ENCODE measurements around a stretch of chr3.

DNA sequence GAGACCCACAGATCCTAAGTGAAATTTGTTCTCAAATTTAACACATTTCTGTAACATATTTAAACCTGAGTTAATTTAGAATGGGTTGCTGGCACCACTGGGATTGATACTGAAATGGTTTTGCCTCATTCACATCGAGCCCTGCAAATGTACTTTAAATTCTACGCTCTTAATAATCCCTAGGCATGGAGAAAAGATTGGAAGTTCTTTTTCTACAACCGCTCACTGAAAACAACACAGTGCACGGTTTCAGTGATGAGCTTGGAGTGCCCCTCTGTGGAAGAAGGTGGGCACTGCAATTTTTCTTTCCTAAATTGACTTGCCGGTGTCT, 109.9 kb upstream of the ATP11B start:
- PRO-cap: no peak

GRCh38 chr3:182717122-182717680, 76.1 kb upstream of the ATP11B start:
- PRO-cap: no peak

DNA sequence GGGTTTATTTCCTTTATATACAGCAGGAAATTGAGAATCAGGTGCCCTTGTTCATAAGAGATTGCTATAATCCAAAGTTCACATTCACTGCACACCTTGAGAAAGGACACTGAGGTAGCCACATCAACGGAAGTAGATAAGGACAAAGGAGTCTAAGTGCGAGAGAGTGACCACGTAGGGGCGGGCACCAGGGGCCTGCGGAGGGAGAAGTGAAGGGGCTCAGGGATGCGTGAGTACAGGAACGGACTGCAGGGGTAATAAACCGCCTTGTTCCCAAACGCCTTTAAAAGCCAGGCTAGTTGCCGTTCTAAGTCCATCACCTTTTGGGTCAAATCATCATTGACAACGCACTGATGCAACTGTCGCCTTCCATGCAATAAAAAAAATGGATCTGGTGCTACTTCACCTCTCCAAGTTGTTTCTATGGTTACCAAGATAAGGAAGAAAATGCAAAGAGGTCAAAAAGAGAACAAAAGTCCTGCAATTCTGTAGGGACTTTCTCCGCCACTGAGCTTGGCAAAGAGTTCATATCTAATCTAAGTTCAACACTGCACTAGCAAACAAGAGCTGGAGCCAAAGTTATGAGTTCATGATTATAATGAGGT, 32.7 kb upstream of the ATP11B start:
- PRO-cap: no peak

- PRO-cap: no peak
These were observed 21.1 kb downstream of the ATP11B start for GRCh38 chr3:182814277-182814897.

DNA sequence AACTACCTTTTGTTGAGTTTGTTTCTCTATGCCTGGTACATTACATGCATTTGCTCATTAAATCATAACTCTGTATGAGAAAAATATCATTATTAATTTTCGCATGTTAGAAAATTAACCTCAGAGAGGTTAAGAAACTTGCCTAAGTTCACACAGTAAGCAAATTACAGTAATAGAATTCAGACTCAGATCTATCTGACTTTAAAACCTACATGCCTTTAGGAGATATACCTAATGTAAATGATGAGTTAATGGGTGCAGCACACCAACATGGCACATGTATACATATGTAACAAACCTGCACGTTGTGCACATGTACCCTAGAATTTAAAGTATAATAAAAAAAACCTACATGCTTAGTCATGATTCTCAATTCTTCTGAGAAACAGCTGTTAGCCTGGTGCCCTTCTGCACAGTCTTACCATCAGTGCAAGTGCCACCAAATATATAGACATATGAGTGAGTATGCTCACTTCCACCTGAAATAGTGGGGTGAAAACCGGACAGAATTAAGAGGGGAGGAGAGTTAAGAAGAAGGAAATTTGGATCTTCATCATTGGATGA, 89.6 kb downstream of the DCUN1D1 start:
- PRO-cap: no peak

GRCh38 chr3:182894610-182895611, 85.4 kb downstream of the DCUN1D1 start:
- PRO-cap: no peak

DNA sequence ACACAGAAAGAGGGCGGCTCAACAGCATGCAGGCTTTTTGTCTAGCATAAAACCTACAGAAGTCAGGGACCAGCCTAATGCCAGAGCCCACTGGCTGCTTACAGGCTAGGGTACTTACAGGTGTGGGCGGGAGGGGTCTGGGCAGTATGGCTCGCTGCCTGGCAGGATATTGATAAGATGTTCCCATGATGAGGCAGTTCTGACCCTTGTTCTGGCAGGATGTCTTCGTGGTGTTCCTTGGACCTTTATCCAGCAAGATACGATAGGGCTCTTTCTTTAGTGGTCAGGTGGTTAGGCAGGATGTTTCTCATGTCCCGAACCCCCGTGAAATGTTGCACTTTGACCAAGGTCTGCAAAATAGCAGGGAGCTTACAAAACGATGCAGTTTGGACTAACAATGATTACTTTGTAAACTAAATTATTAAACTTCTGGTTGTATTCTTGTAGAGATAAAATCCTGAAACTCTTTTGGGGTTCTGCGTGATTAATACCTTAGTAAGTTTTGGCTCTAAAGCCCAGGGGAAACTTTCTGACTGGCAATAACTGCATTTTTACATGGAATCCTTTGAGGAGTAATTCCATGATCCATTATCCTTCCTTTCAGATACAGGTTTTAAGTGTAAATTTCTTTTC, 84.6 kb downstream of the DCUN1D1 start:
- PRO-cap: no peak

DNA sequence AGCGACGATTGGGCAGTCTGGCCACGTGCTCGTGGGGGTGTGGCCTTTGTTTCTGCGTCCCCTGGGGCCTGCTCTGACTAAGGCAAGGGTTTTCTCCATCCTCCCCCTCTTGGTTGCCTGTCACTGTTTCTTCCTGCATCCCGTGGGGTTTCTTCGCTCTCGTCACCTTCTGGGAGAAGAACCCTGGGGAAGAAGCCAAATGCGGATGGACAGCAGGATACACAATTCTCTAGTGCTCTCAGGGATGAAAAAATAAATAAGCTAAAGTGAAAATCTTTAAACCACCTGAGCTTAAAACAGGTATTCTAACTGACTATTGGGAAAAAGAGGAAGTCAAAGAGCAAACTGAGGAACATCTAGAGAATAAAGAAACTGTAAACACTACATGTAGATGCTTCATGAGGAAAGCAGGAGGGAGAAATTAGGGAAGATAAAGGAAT, 360 bp upstream of the MCCC1 start:
- PRO-cap: no peak

- PRO-cap: no peak
These were observed 3.8 kb upstream of the MCCC1 start for GRCh38 chr3:183103073-183103528.

DNA sequence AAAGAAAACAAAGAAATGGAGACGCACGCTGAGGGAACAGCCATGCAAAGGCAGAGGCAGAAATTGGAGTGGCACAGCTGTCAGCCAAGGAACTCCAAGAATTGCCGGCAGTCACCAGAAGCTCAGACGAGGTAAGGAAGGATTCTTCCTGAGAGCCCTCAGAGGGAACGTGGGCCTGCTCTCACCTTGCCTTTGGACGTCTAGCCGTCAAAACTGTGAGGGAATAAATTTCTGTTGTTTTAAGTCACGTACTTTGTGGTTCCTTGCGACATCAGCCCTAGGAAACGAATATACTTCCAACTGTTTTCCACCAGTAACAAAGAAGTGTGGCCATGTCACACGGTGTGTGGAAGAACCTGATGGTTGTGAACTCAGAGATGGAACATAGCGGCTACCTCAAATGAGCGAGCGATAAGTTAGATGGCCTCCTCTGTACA, 41.0 kb upstream of the B3GNT5 start:
- PRO-cap: no peak

DNA sequence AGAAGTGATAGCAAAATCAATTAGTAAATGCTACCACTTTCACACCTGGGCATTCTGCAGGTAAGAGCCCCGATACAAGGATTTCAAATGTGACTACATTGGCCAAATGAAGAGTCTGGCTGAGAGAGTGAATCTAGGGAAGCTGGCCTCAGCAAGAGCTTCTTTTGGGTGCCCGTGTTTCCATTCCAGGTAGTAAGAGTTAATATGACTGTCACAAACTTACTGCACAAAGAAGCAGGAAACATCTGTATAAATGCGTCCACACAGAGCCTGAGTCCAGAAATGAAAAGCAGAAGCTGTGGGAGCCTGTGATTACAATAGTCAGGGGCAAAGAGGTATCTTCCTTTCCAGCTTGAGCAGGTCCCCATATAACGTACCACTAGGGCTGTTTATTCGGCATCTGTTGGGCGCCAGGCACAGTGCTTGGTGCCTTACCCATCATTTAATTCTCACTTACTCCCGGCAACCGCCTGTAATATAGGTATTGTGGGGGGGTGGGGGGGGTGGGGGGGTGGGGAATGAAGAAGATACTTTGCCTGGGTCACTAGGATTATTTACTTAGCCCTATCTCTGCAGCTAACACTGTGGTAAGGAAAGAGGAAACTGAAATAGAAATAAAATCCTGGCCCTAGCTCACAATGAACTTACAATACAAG, 40.5 kb upstream of the B3GNT5 start:
- PRO-cap: no peak

DNA sequence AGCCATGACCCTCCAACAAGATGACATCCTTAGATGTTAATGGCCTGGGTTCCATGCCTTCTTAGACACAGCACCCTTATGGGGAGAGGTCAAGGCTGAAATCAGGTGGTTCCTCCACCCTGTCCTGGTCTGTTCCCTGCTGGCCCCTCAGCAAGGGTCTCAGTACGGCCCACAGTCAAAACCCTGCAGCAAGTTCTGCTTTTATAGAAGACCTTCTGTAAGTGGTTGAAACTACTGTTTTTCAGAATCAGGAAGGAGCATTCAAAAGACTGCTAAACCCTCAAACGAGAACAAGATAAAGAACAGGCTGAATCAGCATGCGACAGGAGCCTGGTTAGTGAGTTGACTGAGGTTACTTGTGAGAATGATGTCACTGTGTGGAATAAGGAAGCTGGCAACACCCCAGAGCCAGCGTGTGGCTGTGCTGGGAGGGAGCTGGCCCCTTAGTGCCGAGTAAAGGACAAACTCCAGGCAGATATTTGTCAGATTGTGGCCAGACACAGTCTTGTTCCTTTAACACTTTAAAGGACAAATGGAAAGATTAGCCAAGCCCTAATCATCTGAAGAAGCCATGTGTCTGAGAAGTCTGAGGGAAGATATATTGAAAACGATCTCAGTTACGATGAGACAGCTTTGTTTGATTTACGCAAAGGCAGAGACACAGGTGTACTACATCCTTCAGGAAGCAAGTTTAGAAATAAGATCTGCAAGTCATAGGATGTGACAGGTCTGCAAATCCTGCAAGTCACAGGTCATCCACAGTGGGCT, 53.9 kb downstream of the B3GNT5 start:
- PRO-cap: no peak

DNA sequence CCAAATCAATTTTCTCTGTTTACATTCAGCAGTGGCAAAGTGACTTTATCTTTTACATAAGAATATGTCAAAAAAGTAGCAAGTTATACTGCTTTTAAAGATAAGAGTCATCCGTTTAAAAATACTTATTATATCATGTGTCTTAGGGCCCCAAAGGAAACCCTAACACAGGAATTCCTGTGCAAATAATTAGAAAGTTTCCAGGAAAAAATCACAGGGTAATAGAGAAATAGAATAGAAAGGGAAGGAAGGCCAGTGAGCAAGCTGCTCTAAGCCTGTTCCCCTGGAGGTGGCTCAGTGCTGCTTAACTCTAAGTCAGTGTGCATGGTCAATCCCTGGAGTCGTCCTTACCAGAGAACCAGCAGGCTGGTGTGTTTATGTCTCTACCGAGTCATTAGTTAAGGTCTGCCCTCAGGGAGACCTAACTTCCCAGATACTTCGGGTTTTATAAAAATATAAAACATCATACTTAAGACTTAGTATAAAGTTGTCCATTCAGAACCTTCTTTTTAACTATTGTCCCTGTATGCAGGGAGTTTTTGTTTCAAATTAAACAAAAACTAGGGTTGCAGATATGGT, 21.0 kb upstream of the MCF2L2 start:
- PRO-cap: no peak

DNA sequence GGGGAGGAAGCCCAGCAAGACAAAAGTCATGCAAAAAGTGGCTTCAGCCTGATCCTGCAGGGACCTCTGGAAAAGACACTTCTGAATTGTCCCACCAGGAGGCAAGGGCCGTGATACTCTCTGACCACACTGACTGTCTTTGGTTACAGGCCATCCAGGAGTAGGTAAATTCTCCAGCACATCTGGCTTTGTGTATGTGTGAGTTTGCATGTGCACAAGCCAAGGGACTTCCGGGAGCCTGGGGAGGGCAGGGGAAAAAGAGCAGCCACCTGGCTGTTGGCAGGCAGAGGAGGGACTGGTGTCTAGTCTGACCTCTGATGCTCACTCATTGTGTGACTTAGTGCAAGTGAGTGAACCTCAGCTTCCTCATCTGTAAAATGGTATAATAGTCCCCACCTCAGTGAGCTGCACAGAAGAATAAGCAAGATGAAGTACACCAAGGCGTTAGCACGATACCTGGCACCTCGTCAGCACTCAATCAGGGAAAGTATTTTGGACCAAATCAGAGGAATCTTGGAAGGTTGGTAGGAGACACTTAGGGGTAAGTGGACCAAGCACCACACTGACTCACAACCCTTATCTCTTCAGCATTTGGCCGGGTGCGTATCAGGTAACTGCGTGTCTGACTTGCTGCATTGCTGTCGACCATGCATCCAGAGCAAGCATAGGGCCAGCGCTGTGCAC, 19.2 kb downstream of the KLHL6 start:
- PRO-cap: no peak

DNA sequence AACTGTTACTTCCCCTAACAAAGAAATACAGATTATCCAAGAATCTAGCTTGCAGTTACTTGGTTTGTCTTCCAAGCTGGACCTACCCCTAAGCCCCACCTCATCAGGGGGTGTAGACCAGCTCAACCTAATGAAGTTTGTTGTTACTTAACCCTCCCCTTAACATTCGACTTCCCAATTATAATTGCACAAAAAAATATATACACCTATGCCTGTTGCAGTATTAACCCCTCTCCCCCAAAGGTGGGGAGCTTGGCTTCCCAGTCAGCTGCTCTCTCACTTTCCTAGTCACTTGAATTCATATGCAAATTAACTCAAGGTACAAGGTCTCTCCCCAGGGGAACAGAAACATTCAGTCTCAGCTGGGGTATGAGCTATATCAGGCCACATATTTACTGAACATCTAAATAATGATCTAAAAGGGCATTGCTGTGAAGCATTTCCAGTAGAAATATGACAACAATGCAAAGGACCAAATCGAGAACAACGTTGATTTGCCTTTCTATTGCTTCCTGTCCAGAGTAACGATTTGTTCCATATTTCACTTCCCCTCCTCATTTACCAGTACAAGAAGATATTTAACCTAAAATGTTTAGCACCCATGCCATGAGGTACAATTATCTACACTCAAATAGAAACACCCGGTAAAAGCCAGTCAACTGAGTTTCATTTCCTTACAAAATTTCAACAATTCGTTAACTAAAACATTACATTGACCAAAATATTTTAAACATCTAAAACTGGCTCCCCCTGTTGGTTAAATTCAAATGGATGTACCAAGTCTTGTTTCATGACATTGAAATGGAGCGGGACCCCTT, 36.4 kb upstream of the KLHL6 start:
- PRO-cap: no peak

GRCh38 chr3:183654725-183655300, 19.4 kb downstream of the KLHL24 start:
- PRO-cap: no peak

DNA sequence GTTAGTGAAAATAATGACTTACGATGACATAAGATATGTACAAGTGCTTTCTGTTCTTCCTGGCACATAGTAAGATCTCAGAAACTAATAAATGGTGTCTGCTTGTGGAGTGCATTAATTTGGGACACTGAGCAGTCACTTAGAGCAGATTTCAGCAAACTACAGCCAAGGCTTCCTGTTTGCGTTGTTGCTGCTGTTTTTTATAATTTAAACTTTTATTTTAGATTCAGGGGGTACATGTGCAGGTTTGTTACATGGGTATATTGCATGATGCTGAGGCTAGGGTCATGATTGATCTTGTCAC, 42.2 kb downstream of the MAP6D1 start:
- PRO-cap: no peak

DNA sequence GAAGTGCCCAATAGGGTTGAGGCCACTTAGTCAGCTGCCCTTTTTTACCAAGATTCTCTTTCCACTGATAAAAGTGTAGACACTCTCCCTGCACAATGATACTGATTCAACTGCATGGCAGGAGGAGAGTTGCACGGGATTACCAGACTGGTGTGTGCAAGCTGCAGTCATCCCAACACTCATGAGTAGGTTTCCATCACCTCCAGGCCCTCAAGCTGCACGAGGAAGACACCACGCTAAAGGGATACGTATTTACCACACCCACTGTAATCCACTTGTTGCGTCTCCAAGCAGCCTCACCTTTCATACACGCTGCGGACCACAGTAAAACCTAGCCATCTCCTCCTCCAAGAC, 957 bp downstream of the ABCC5 start:
- PRO-cap: no peak

- PRO-cap: no peak
These were observed 9.3 kb downstream of the DVL3 start for GRCh38 chr3:184164154-184165296.

- PRO-cap: bidirectional peak, plus-strand start at chr3:184314590, minus-strand start at chr3:184314442
These were observed 245 bp upstream of the EIF4G1 start for GRCh38 chr3:184314248-184314474.

Measured in aorta (tissue), 1 donor.